Measurements from ENCODE around the genes MRPS11 and ABHD2.

- PRO-cap: bidirectional peak, plus-strand start at chr15:88467708, minus-strand start at chr15:88467678
- RRBS: 5% methylated on average over 16 of the region's 41 CpGs
Measured at GRCh38 chr15:88467591-88468424, at the start of gene MRPS11. Gene MRPS11, plus strand, starts transcription at chr15:88467708.

DNA sequence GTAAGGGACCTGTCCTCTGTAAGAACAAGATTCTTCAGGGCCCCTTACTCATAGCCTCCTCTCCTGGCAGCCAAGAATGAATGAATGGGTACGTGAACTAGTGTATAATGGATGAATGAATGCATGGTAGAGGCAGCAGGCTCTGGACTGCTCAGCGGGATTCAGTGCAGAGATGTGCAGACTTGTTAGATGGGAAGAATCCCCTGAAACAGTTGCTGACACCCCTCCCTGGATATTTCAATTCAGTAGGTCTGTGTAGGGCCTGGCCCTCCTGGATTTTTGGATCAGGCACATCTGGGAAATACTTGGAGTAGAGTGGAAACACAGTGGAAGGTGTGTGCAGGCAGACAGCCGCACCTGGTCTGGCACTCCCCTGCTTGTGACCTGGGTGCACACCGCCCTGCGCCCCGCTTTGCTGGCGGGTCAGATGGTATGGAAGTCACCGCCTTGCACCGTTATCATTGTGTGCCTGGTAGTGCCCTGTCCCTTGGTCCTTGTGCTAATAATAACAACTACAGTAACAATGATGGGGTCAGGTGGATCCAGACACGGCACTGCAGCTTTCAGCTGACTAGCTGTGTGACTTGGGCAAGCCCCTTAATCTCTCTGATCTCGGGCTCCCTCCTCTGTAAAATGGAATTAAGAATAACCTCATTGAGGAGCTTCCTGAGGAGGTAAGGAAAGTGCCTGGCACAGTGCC, 9.4 kb downstream of the ISG20 start:
- PRO-cap: no peak
- RRBS: no CpG with 5 or more reads among the region's 11 CpGs

DNA sequence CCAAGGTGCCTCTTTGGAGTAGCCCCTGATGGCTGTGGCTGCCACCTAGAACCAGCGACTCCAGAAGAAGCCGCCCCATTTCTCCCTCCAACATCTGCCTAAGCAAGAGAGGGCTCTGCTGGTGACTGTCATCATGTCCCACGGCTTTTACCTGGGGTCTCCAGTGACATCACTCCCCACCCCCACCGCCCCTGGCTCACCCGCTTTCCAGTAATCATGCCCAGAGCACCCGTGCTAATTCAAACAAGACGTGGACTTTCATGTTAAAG, 56.9 kb downstream of the ISG20 start:
- PRO-cap: no peak
- RRBS: no CpG with 5 or more reads among the region's 7 CpGs

DNA sequence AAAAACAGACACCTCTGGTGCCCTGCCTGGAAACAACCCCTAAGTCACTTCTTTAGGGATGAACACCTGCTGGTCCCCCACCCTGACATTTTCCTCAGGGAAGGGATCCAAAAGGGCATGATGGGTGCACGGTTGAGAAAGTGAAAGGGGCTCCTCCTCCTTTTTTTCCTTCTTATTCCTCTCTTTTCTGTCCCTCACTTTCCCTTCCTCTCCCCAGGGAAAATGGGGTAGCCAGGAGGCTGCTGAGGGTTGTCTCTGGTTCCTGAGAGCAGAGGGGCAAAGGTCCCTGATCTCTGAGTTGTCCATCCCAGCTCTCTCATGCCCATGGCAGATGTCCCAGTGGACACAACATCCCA, 82.1 kb downstream of the ISG20 start:
- PRO-cap: no peak
- RRBS: no CpG with 5 or more reads among the region's 1 CpG

- PRO-cap: no peak
- RRBS: no CpG with 5 or more reads among the region's 12 CpGs
Measured at GRCh38 chr15:88985582-88986351, 72.6 kb upstream of the MFGE8 start.

DNA sequence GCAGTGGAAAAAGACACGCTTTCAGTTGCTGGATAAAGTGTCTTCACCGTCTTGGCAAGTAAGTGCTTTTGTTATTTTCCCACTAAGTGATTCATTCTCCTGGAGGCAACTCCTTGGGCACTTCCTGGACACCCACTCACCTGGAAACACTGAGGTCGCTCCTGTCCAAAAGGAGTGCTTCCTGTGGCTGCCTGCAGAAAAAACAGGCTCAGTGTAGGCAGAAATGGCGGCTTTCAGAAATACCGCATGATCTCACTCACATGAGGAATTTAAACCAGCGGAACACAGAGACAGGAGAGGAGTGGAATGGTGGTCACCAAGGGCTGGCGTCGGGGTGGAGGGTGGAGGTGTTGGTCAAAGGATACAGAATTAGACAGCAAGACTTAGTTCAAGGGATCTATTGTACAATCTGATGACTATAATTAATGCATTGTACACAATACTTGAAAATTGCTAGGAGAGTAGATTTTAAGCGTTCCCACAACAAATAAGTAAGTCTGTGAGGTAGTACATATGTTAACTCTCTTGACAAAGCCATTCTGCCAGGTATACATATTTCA, 71.4 kb upstream of the ABHD2 start:
- PRO-cap: no peak
- RRBS: no CpG with 5 or more reads among the region's 9 CpGs

DNA sequence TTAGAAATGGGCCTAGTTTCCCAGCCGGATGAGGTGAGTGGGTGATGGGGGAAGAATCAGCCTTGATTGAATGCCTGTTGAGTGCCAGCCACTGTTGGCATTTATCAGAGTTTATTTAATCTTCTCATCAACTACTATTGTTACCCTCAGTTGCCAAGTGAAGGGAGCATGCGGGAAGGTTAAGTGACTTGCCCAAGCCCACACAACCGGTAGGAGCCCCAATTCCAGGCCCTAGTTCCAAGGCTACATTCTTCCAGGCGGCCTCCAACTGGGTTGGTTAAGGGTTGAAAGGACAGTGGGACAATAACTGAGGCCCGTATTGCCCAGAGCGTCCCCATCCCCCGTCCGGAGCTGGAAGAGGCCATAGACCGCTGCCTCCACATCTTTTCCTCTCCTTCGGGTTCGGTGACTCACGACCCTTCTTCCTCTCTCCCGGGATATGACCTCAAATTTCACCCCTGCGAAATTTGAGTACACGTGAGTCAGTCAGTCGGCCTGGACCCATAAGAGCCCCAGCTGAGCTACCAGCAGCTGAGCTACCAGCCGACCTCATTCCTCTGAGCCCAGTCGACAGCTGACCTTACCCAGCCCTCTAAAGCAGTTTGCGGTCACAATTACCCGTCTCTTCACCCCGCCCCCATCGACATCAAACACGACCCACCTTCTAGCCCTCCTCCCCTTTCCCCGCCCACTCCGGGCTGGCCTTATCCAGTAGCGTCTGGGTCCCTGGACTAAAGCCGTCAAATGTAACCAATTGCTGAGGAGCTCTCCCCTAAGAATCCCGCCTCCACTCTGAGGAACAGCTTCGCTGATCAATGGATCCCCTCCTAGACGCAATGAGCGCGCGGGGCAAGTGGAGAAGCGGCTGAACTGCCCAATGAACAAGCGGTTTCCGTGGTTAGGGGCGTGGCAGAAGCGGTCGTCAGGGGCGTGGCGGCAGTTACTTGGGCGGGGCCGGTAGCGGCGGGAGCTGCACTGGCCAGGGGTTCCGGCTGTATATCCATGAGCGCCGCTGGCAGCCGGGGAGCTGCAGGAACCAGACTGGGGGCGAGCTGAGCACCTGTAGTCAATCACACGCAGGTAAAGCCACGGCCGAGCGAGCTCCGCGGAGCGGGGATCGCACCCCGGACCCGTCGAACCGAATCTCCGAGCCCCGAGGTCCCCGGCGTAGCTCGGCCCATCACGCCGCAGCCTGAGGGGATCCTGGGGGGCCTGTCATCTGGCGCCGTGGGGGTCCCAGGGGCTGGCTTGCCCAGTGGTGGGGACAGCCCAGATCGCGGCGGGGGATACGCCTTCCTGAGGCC, at the start of gene ABHD2:
Gene ABHD2, plus strand, starts transcription at position 973 of the 1,304 bp plus-strand sequence.
- PRO-cap: unidirectional peak, minus-strand start at position 576 of the sequence; bidirectional peak, plus-strand start at position 975 of the sequence, minus-strand start at position 654 of the sequence
- RRBS: 11% methylated on average over 20 of the region's 75 CpGs

GRCh38 chr15:89122426-89122753, 34.1 kb downstream of the ABHD2 start:
- PRO-cap: no peak
- RRBS: no CpG with 5 or more reads among the region's 4 CpGs

DNA sequence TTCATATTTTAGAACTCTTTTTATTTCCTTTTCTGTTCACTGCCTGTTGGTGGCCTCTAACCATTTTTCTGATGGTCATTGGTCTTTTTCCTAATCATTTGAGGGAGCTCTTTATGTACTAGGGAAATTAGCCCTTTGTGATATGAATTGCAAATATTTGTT, 45.2 kb downstream of the ABHD2 start:
- PRO-cap: no peak

GRCh38 chr15:89175699-89176239, 45.6 kb downstream of the RLBP1 start:
- PRO-cap: no peak
- RRBS: no CpG with 5 or more reads among the region's 12 CpGs

GRCh38 chr15:89198282-89199444, 22.7 kb downstream of the RLBP1 start:
- PRO-cap: no peak
- RRBS: no CpG with 5 or more reads among the region's 11 CpGs

DNA sequence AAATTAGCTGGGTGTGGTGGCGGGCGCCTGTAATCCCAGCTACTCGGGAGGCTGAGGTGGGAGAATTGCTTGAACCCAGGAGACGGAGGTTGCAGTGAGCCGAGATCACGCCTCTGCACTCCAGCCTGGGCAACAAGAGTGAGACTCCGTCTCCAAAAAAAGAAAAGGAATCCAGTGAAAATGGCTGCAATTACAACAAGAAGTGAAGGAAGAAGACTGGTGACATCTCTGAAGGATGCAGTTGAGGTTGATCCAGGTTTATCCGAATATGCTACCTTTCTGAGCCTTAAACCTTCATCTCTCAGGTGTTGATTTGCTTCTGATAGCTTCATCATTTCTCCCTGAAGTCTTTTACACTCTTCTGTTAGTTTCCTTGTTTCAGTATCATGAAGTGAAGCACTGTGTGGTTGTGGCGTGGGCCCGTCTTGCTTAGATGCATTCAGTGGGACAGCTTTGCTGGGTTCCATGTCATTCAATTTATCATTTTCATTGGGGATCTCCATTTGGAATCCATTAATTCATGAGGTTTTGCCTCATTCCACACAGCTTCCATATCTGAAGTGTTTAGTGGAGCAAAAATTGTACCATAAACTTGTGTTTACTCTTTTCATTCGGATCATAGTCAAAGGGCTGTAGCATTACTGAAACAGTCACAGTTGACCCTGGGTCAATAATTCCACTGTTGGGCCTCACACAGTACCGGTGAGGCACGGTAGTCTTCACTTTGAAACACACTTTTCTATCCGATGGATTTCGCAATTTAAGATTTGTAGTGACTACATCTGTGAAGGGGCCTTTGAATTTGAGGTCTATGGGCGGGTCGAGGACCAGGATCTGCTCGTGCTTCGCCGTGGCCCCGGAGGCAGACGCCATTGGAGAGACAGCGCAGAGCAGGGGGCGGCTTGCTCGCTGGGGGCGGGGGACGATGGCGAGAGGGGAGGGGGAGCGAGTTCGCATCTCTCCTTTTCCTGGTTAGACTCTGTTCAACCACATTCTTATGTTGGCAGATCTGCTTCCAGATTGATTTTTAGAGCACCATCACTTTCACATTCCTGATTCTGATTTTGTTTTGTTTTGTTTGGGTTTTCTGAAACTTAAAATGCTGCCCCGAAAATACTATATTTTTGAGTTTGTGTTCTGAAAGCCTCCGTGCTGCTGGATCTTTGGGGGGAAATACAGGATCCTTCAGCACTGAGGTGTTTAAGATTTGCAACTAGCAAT, 20.0 kb downstream of the RLBP1 start:
- PRO-cap: no peak
- RRBS: no CpG with 5 or more reads among the region's 32 CpGs

GRCh38 chr15:89296878-89297250, 37.8 kb downstream of the POLG start:
- PRO-cap: no peak
- RRBS: 100% methylated on average over 1 of the region's 33 CpGs

GRCh38 chr15:89378364-89379416, 44.1 kb upstream of the POLG start:
- PRO-cap: no peak
- RRBS: 91% methylated on average over 51 of the region's 100 CpGs

DNA sequence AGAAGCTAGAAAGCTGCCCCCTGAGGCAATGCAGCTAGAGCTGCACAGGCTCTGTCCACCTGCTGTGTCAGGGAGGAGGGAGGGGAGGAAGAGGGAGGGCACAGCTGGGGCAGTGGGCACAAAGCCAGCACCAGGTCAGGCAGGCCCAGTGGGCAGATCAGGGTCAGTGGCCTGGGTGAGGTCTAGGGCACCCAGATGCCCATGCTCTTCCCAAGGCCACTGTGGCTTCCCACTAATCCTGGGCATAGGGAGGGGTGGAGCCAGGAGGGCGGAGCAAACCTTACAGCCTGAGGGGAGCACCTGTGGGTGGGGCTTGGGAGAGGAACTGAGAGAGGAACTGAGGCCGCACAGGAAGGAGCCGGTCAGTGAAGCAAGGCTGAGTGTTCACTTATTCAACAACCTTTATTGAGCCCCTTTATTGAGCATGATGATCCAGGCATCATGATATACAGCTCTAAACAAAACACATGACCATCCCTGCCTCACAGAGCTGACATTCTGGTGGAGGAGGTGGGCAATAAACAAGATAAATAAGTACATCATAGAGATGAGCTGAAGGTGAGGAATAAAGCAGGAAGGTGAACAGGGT, 55.0 kb downstream of the RHCG start:
- PRO-cap: no peak
- RRBS: no CpG with 5 or more reads among the region's 3 CpGs

- PRO-cap: no peak
- RRBS: 83% methylated on average over 4 of the region's 9 CpGs
Measured at GRCh38 chr15:89669283-89669750, 9.8 kb downstream of the PLIN1 start.

DNA sequence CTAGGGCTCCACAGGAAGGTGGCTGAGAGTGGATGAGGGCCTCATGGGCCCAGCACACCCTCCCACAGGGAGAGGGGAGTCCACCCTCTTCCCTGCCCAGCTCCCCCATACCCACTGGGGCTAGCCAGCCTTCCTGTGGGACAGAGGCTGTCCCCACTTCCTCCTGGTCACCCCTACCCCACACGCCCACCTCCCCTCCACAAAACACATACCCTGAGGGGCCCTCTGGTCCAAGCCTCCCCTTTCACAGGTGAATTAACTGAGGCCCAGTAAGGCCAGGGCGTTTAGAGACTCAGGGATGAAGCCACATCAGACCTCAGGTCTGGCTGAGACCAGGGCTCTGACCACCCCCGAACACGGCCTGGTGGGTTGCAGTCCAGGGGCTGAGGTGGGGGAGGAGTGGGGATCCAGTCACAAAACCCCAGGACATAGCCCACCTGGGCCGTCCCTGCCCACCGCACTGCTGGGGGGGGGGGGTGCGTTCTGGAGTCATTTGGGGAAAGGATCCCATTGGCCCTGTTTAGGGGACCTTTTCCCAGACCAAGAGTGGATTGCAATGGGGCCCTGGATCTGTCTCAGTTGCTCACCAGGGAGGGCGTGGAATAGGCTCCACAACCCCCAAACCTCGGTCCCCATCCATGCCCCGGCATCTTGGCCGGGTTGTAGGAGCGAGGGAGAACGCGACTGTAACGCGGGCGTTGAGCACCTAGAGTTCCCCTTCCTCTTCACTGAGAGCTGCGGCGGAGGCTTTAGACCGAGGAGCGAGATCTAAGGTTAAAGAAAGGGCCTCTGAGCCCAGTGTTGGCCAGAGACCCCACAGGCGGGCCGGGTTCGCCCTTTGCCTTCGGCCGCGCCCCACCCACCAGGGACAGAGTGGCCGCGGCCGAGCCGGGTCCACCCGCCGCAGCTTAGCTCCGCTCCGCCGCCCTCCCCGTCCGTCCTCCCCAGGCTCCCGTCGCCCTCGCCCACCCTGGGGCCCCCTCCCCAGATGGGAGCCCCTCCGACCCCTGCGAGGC, 817 bp downstream of the ANPEP start:
- PRO-cap: no peak
- RRBS: 94% methylated on average over 9 of the region's 43 CpGs

- PRO-cap: no peak
- RRBS: no CpG with 5 or more reads among the region's 6 CpGs
Measured at GRCh38 chr15:89823306-89823860, 8.7 kb upstream of the ANPEP start.

DNA sequence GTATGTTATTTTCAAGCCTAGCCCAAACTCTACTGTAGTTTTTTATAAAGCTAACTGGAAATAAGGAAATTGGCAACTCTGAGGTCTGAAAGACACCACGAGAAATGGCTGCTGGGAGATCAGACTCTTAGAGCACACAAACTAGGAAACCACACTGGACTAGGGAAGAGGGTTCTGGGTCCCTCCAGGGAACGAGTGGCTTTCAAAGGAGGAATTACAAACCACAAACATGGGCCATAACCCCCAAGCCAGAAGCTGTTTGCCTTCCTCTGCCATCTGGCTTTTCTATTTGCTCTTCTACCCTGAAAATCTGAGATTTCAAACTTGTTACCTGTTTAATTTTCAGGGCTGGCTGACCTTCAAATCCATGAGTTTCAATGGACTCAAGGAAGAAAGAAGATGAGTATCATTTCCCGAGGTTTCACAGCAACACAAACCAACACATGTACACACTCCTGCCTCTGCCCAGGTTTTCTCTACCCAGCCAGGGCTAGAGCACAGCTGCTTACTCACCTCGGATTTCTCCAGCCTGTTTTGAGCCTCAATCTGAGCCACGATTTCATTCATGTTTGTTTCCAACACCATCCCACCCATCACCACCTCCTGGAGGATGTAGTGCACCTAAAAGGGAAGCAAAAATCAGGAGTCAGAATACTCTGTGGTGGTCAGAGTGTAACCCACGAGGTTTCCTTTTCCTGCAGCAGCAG, 22.6 kb upstream of the ANPEP start:
- PRO-cap: no peak
- RRBS: no CpG with 5 or more reads among the region's 6 CpGs

GRCh38 chr15:89999501-90000061, 1.5 kb upstream of the ZNF710 start:
- PRO-cap: no peak
- RRBS: 87% methylated on average over 3 of the region's 12 CpGs

Data from Caco-2 (cell line).